ENCODE measurements around the genes PTMA and PDE6D.

- RRBS = no CpG with 5 or more reads among the region's 8 CpGs
These were observed 16.6 kb upstream of the ARMC9 start for GRCh38 chr2:231181778-231182196.

- RRBS = 32% methylated on average over 8 of the region's 44 CpGs
These were observed 7.7 kb upstream of the ARMC9 start for GRCh38 chr2:231190565-231191375.

DNA sequence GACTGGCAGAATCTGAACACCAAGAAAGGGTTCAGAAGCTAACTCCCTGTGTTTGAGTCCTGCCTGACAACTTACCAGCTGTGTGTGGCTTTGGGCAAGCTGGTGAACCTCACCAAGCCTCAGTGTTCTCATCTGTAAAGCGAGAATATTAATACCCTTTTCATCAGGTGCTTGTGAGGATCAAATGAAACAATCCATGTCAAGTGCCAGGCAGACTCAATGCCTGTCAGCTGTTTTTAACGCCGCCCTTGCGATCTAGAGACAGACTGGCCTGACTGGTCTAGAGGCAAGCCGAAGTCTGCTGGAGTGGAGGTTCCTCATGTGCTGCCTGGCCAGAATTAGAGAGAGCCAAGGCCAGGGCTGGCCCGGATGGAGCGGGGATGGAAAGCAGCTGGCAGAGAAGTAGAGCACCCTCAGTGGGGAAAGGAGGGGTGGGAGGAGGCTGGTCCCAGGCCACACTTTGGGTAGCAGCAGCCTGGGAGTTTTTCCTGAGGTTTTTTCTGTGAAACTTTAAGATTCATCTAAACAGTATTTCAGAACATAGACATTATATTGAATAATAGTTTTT lies 74.5 kb upstream of the B3GNT7 start:
- RRBS = no CpG with 5 or more reads among the region's 7 CpGs

- RRBS = 68% methylated on average over 2 of the region's 27 CpGs
These were observed 25.3 kb upstream of the B3GNT7 start for GRCh38 chr2:231369873-231370963.

DNA sequence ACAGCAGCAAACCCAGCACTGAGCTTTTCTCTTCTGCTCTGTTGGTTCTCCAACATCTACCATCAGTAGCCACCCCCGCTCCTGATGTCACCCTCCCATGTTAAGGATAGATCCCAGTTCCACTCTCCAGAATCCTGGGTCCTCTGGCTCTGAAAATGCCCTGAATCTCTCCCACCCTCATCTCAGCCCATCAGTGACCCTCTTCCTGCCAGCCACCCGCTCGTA lies 13.0 kb upstream of the B3GNT7 start:
- RRBS = no CpG with 5 or more reads among the region's 3 CpGs

GRCh38 chr2:231383590-231383963 lies 11.9 kb upstream of the B3GNT7 start:
- RRBS = no CpG with 5 or more reads among the region's 11 CpGs

GRCh38 chr2:231394370-231395072 lies 989 bp upstream of the B3GNT7 start:
- RRBS = no CpG with 5 or more reads among the region's 13 CpGs

- RRBS = 93% methylated on average over 5 of the region's 33 CpGs
These were observed 5.6 kb downstream of the B3GNT7 start for GRCh38 chr2:231400929-231401764.

DNA sequence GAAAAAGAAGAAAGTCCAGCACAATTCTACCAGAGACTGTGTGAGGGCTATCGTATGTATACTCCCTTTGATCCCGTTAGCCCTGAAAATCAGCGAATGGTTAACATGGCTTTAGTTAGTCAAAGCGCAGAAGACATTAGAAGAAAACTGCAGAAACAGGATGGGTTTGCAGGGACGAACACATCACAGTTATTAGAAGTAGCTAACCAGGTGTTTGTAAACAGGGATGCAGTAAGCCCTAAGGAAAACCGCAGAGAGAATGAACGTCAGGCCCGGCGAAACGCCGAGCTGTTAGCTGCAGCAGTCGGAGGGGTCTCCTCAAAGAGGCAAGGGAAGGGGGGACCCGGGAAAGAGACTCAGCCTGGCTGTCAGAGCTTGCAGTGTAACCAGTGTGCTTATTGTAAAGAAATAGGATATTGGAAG lies 7.3 kb downstream of the B3GNT7 start:
- RRBS = 100% methylated on average over 1 of the region's 13 CpGs

DNA sequence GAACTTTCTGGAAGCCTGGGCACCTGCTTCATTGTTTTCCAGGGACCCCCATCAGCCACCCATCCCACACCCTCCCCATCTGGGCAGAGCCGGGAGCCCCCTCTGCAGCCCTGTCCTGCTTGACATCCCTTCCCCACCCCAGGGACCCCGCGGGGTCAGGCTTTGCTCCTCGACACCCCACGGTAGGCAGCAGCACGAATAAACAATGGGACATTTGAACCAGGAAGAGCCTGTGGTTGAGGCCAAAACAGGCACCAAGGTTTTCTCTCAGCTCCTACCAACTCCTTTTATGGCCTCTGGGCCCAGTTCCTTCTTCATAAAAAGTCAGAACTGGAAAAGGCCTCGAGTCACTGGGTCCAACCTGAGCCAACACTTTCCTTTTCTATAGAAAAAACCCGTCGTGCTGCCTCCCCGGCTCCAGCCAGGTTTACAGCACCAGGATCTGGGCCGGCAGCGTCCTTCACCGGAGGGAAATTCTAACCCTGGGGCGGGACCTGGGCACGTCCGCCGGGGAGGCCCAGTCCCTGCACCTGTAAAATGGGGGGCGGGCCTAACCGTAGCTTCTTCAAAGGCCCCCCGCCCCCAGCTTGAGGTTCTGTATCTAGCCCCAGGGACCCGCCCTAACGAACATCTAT lies 20.7 kb downstream of the TEX44 start:
- RRBS = 7% methylated on average over 2 of the region's 22 CpGs

- RRBS = no CpG with 5 or more reads among the region's 9 CpGs
These were observed 34.9 kb upstream of the PTMA start for GRCh38 chr2:231673335-231673893.

GRCh38 chr2:231685308-231685823 lies 23.0 kb upstream of the PTMA start:
- RRBS = no CpG with 5 or more reads among the region's 9 CpGs

GRCh38 chr2:231707216-231707947 lies 943 bp upstream of the PTMA start:
- RRBS = 11% methylated on average over 13 of the region's 56 CpGs

DNA sequence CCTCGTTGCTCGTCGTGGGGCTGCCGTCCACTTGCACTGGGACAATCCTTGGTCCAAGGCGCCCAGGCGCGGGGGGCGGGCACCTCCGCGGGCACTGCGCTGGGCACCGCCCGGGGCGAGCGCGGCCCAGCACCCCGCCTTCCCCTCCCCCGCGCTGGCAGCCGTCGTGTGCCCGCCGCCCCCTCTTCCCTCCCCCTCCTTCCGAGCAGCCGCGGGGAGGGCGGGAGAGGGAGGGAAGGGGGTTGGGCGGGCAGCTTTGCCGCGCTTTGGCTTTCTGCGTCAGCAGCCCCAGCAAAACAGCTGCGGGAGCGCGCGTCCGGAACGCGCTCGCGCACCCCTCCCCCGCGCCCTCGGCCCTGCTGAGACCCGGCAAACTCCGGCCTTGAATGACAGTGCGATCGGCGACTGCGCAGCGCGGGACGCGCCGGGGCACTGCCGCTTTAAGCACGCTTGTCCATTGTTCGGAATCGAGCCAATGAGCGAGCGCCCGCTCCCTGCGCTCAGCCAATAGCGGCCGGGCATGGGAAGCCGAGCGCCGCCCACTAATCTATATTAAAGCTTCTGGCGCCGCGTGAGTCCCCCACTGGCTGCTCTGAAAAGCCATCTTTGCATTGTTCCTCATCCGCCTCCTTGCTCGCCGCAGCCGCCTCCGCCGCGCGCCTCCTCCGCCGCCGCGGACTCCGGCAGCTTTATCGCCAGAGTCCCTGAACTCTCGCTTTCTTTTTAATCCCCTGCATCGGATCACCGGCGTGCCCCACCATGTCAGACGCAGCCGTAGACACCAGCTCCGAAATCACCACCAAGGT lies at the start of gene PTMA:
TSS of gene PTMA (plus strand) at position 578 of the 806 bp plus-strand sequence.
- RRBS = 2% methylated on average over 26 of the region's 91 CpGs

DNA sequence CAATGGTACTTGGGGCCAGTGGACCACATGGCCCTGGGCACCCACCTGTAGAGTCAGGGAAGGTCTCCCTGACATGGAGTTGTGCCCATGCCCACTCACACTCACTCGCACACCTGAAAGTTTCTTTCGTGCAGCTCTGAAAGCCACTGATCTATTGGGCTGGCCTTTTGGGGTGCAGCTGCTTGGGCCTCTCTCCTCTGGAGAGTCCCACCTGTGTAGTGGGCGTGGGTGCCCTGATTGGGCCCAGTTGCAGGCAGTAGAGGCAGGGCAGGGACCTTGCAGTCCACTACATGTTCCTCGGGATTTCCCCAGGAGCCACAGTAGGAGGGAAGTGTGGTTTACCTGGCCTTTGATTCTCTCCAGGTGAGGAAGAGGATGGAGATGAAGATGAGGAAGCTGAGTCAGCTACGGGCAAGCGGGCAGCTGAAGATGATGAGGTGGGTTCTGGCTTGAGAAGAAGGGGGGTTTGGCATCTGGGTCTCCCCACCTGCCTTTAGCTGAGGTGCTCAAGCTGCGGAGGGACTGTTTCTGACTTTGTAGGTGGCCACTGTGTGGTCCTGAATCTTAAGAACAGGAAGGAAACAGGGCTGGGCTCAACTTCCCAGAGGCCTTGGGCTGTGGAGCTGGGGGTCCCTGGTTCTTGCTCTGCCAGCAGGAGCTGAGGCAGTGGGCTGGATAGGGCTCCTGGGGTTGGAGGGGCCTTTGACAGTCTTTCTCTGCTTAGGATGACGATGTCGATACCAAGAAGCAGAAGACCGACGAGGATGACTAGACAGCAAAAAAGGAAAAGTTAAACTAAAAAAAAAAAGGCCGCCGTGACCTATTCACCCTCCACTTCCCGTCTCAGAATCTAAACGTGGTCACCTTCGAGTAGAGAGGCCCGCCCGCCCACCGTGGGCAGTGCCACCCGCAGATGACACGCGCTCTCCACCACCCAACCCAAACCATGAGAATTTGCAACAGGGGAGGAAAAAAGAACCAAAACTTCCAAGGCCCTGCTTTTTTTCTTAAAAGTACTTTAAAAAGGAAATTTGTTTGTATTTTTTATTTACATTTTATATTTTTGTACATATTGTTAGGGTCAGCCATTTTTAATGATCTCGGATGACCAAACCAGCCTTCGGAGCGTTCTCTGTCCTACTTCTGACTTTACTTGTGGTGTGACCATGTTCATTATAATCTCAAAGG lies 4.1 kb downstream of the PTMA start:
- RRBS = no CpG with 5 or more reads among the region's 25 CpGs

DNA sequence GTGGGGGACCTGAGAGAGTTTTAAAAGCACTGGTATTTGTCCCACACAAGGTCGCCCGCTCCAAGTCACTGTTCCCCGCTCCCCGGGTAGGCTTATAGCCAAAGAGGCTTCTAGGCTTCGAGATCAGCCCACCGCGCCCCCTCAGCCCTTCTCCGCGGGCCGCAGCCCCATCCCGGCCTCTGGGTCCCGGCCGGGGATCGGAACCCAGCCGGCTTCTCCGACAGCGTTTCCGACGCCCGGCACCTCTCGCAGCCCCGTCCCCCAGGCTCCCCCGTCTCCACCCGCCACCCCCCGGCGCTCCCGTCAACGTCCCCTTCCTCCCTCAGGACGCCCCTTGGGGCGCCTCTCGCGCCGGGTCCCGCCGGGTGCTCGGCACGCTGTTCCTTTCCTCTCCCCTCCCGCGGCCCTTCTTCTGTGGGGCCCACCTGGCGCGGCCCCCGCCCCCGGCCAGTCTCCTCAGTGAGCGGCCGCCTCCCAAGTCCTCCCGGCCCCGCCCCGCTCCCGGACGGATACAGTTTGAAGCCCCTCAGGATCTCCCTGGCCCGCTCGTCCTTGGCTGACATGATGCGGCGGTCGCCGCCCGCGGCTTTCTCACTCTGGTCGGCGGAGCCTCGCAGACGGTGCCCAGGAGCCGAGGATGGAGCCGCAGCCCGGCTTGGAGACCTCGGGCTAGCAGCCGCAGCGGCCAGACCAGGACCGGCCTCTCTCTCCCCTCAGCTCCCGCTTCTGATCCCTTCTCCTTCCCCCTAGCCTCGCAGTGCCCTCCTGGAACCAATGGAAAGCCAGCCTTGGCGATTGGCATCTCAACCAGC lies at the start of gene PDE6D:
TSS of gene PDE6D (minus strand) at position 731 of the 812 bp plus-strand sequence.
- RRBS = 1% methylated on average over 34 of the region's 72 CpGs

DNA sequence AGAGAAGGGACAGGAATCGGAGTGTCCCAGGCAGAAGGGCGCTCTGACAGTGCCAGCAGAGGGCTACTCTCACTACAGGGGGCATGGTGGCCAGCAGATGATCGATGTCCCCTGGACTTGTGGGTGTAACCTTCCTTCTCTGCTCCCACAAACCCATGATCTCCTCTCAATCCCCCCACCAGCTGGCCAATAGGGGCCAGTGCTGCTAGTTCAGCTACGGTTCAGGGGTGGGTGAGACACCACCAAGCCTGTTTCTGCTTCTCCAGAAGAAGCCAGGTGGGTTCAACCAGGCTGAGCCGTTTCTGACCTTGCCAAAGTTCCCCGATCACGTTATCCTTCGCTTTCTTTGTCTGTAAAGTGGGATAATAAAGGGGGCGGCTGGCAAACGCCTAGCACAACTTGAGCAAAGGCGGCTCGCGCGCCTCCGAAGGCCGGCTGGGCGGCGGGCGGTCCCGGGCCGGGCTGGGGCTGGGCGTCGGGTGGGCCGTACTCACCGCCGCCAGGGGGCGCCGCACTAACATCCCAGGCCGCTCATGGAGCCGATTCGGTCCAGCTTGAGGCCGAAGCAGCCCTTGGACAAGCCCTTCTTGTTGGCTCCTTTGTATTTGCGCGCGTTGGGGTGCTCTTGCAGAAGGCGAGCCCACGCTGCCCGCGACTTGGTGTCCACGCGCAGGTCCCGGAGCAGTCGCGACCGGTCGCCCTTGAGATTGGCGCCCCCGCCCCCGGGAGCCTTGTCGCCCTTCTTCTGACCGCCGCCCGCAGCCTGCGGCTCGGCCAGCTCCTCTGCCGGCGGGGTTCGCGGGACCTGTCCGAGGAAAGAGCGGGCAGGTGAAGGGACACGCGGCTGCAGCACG lies 1.1 kb downstream of the NPPC start:
- RRBS = 3% methylated on average over 13 of the region's 64 CpGs

DNA sequence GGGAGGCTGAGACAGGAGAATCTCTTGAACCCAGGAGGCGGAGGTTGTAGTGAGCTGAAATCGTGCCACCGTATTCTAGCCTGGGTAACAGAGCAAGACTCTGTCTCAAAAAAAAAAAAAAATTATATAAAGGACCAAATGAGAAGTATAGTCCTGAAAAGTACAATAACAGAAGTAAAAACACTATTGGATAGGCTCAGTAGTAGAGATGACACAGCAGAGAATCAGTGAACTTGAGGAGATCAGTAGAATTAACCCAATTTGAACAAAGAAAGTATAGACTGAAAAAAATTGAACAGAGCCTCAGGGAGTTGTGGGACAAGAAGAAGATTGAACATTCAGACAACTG lies 172.3 kb downstream of the DIS3L2 start:
- RRBS = no CpG with 5 or more reads among the region's 3 CpGs

- RRBS = no CpG with 5 or more reads among the region's 29 CpGs
These were observed 7.2 kb downstream of the ALPP start for GRCh38 chr2:232385502-232386354.

- RRBS = no CpG with 5 or more reads among the region's 15 CpGs
These were observed 4.7 kb downstream of the ECEL1 start for GRCh38 chr2:232482916-232483424.